Type B pancreatic cell (in vitro differentiated cells): ENCODE data around the gene N4BP2L2.

DNA sequence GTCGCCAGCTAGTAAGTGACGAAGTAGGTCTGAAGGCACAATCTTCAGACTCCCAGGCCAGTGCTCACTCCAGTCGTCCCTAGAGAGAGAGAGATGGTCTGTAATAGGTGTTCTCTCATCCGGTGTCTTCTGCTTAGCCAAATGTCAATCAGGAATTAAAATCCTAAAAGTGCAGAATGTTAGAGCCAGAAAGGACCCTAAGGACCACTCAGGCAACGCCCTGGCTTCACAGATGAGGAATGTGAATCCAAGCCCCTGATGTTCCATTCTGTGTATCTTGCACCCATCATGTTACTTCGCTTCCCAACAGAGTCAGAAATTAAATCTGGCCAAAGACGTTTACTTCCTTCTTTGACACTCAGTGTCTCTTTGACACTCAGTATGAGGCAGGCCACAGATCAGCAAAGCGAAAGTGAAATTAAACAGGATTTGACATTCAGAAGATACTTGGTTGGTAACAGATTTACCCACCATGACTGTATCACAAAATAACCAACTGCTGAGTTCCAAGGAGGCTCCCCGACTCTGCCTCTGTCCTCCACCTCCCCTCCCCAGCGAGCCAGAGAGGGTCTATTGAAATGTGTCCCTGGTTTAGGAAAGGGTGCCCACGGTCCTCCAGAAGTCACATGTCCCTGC is 1.9 kb downstream of the N4BP2L1 start:
- PRO-cap = no peak

DNA sequence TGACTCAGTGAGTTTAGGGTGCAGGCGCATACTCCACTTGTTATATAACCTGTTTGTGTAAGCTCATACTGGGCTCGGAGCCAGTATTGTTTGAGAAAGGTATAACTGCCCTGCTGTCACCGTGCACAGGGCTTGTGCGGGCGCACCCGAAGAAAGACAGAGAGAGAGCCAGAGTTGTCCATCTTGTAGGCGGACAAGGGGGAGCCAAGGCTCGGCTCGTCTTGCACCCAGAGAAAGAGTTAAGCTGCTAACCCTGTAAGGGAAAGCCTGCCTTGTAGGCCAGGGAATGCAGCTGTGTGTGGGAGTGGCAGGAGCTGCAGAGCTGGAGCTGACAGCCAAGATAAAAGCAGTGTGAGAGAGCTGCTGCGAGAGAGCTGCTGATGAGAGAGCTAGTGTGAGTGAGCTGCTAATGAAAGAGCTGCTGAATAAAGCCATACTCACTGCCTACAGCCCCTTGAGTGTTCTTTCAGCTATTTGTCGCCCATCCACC is 43.5 kb upstream of the N4BP2L1 start:
- PRO-cap = no peak

GRCh38 chr13:32538096-32538865 is at the start of gene N4BP2L2:
Gene N4BP2L2 (minus strand): TSS chr13:32538795.
- PRO-cap = bidirectional peak, plus-strand start at chr13:32538237, minus-strand start at chr13:32538152; bidirectional peak, plus-strand start at chr13:32538400, minus-strand start at chr13:32538404; bidirectional peak, plus-strand start at chr13:32538545, minus-strand start at chr13:32538479; bidirectional peak, plus-strand start at chr13:32538966, minus-strand start at chr13:32538792

DNA sequence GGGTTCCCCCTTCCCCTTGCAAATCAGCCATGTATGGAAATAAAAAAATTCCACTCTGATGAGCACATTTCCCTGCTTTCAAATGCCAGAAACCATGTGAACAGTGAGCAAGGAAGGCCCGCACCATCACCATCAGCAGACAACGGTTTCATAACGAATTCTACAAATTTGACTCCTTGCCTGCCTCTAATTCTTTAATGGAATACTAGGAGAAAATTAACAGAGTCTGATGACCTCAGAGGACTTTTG is 46.8 kb upstream of the KL start:
- PRO-cap = no peak

- PRO-cap = unidirectional peak, minus-strand start at chr13:33017606
Observed at GRCh38 chr13:33017335-33018016, 1.3 kb downstream of the KL start.

DNA sequence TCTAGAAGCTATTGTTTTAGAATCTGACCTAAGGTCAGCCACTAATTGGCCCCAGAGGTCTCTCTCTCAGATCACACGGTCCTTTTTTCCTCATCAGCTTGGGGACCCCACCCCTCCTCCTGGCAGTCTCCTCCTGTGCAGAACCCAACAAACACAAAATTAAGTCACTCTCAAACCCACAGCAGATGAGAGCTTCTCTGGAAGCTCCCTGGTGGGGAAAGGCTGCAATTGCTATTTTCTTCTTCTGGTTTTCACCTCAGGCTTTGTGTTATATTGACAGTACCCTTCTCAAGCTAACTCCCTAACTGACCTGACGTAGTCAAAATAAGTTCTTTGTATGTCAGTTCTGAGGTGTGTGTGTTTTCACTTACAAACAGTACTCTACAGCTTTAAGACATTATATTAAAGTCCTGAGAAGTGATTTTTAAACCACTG is 41.3 kb downstream of the KL start:
- PRO-cap = no peak

DNA sequence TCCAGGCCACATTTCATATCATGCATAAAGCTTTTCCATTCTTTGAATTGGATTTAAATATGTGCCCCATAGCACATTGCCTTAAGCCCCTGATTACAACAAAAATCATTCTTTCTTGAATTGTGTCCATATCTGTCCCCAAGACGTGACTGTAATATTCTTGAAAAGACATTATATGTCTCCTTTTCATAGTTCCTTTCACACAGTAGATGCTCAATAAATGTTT is 86.5 kb downstream of the STARD13 start:
- PRO-cap = no peak

DNA sequence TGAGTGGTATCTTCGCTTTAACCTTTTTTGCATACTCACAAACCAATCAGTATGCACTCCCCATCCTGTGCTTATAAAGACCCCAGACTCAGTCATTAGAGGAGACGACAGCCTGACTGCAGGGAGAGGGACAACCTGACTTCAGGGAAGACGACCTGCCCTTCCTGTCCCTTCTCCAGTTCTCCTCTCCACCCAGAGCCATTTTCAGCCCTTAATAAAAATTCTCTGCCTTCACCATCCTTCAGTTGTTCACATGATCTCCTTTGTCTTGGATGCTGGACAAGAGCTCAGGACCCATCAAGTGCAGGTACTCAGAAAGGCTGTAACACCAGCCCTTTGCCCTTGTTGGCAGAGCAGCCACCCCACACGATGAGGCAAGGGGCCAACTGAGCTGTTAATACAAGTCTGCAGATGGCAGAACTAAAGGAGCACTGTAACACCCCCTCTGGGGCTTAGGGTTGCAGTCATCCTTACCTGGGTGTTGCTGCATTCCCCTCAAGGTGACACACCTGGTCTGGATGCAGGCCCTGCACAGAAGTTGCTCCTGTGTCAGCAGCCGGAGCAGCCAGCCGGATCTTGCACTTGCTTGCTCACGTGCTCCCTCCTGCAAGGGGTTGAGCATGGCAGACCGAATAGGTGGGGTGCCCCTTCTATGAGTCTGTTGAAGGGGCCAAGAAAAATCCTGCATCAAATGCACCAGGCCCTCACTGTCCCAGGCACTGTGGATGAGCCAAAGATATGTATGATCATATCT is 52.1 kb downstream of the STARD13 start:
- PRO-cap = no peak

GRCh38 chr13:33251133-33251657 is 34.4 kb downstream of the STARD13 start:
- PRO-cap = no peak

GRCh38 chr13:33263322-33263964 is 22.1 kb downstream of the STARD13 start:
- PRO-cap = no peak

DNA sequence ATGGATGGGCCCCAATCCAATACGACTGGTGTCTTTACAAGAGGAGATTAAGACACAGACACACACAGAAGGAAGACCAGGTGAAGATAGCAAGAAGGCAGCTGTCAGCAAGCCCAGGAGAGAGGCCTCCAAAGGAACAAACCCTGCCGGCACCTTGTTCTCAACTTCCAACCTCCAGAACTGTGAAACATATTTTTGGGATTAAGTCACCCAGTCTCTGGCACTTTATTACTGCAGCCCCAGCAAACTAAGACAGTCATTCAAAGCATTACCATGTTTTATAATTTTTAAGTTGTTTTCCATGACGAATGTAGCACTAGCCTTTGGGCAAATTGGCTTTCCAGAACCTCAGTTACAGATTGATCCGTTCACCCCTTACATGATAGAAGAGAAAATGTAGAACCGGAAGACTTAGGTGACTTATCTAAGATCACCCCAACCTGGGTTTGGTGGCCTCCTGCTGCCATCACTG is 11.2 kb downstream of the STARD13 start:
- PRO-cap = no peak

DNA sequence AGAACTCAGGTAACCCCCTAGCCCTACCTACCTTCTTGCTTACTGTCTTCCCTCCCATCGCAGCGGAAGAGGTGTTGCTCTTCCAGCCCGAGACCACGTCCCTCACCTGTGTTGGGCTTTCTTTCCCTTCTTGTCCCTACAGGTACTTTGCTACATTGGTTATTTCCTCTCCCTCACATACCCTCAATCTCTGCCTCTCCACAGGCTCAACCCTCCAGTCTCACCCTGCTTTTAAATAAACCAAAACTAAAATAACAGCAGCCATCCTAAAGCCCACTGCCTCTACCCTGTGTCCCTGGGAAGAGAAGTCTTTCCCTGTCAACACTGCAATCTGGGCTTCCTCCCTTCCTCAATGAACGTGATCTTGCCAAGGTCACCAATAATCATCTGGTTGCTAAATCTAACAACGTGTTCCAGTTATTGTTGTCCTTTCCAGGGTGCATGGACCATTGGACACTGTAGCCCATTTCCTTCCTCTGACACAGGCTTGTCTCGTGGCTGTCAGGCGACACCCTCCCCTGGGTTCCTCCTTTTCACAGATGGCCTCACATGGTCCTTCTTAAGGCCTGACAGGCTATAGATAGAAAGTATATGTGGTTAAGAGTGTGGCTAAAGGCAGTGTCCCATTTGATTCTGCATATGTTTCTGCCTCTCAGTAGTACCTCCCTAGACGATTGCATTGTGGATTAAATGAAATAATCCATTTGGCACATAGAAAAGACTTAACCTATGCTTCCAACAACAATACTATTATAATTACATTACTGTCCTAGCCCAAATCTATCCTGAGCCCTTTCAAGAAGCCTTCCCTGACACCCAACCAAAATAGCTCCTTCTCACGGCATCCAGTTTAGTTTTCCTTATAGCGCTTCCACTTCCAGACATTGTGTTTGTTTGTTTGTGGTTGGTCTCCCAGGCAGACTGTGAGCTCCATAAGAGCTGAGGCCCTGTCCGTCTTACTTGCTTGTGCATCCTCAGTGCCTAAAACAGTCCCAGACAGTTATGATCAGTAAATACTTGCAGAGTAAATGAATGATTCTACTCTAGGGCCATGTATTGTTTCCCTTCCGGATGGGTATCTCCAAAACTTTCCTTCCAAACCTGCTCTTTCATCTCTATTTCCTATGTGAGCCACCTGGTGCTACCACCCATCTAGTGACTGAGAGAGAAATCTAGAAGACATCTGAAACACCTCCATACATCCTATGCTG is 67.8 kb upstream of the STARD13 start:
- PRO-cap = no peak

- PRO-cap = no peak
Observed at GRCh38 chr13:33543119-33543486, 257.5 kb upstream of the STARD13 start.

- PRO-cap = no peak
Observed at GRCh38 chr13:33728068-33728705, 89.8 kb upstream of the RFC3 start.

- PRO-cap = no peak
Observed at GRCh38 chr13:34155692-34156683, 338.0 kb downstream of the RFC3 start.

- PRO-cap = no peak
Observed at GRCh38 chr13:34156684-34157617, 339.0 kb downstream of the RFC3 start.

- PRO-cap = no peak
Observed at GRCh38 chr13:34747898-34748421, 194.1 kb upstream of the NBEA start.

DNA sequence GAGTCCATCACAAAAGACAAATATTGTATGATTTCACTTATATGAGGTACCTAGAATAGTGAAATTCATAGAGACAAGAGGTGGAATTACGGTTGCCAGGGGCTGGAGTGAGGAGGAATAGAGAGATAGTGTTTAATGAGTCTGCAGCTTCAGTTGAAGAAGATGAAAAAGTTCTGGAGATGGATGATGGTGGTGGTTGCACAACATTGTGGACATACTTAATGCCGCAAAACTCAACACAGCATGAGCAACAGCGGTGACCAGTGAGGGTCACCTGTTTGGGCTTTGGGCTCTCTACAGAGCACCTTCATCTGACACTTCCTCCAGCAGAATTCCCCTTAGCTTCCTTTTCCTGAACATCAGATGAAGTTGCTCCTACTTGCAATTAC is 163.1 kb downstream of the DCLK1 start:
- PRO-cap = no peak

- PRO-cap = no peak
Observed at GRCh38 chr13:36070099-36070557, 61.1 kb downstream of the DCLK1 start.

DNA sequence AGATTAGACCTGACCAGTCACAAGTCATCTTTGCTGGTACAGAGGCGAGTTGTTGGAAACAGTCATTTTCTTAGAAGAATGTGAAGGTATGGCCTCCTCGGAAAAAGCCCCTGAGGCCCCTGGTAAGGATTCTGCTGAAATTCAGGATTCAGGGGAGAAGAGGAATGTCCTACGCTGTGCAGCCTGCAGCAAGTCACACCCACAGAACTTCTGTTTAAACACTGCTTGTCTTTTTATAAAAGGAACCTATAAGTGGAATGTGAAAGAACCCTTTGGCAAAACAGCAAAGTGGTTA is 11.1 kb upstream of the SPART start:
- PRO-cap = no peak